Kidney (tissue), 2 donors: ENCODE measurements around a stretch of chr2.

DNA sequence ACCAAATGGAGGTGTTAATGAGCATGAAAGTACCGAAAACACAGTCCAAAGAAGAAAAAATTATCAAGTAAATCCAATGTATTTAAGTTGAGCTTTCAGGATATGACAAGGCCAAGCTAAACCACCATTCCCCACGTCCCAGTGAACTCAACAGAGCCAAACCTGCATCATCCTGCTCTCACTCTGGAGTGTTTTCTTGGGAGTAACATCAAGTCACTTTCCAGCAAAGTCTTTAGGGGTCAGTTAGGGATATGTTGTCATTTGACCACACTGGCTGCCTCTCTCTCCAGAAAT is 140.6 kb downstream of the SRBD1 start:
- PRO-cap, result no peak
- RRBS, result no CpG with 5 or more reads among the region's 2 CpGs

DNA sequence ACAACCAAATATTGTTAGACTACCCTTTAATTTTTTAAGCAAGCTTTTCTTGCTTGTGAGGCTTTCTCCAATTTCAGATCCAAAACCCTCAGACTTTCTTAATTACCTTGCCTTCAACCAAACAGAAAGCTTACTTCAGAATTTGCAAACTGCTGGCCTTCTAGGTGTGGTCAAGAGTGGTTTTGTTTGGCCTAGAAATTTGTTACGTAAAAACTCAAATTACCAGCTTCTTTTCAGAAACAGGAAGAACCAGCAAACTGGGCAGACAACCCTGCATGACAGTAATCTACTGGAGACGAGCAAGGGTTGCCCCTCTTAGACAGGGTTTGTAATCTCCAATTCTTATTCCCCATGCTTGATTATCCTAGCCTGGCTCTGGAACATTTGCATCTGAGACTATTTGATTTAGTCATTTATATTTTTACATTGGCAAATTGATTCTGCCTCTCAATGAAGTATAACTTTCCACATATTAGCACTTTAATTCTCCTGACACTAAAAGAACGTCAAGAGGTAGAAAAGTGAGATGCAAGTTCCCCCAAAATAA is 27.0 kb downstream of the SRBD1 start:
- PRO-cap, result no peak
- RRBS, result no CpG with 5 or more reads among the region's 3 CpGs

DNA sequence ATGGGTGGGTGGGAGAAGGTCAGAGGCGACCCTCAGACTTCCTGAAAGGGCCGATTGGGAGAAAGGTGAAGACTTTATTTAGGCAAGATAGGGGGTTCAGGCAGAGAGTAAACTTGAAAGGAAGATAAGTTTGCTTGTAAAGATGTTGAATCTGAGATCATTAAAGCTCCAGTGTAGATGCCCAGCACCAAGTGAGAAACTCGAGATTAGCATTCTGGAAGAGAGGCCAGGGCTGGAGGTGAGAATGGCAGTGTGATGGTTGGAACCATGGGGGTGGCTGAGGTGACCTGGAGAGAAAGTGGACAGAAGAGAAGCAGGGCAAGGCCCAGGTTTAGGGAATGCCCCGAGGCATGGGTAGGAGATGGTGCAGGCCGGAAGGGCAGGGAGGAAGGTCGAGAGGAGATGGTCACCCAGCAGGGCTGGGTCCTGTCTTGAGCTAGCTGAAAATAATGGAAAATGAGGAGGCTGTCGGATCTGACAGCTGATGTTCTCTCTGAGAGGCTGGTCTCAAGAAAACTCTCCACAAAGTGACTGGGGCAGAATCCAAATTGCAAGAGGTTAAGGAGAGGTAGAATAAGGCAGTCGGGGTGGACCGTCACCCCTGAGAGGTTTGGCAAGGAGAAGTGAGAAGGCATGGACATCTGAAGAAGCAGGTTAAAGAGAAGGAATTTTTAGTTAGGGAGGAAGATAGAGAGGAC is 41.8 kb downstream of the PRKCE start:
- PRO-cap, result no peak
- RRBS, result no CpG with 5 or more reads among the region's 9 CpGs

GRCh38 chr2:45786808-45787368 is 135.4 kb downstream of the PRKCE start:
- PRO-cap, result no peak
- RRBS, result no CpG with 5 or more reads among the region's 11 CpGs

DNA sequence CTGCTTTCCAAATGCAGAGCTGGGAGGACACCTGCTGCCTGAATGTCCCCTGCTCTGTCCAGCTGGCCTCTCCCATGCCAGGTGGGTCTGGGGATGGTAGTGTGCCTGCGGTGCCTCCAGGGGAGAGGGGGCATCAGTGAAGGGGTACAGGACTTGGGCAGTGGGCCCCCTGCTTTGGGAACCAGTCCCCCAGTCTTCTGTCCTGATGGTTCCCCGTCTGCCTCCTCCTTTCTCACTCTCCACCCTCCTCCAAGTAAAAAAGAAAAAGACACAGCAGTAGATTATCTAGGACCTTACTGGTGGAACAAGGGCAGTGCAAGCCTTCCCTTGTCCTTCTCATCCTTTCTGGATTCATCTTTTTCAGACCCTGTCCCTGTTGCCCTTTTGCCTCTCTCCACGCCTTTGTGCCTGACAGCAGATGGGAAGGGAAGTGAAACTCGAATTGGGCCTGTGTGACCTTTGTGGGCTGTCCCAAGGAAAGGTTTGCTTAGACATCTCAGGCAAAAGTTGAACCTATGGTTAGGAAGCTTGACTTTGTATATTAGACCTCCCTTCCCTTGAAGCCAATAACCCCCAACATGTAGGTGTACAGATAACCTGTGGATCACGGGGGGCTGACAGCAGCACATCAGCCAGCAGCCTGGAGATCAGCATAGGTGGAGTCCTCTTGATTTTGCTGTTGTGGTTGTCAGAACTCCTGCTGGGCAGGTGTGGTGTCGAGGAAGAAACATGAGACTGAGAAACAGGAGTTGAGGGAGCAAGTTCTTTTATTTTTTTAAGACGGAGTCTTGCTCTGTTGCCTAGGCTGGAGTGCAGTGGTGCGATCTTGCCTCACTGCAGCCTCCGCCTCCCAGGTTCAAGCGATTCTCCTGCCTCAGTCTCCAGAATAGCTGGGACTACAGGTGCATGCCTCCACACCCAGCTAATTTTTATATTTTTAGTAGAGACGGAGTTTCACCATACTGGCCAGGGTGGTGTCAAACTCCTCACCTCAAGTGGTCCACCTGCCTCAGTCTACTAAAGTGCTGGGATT is 185.3 kb downstream of the PRKCE start:
- PRO-cap, result no peak
- RRBS, result no CpG with 5 or more reads among the region's 11 CpGs

- PRO-cap, result no peak
- RRBS, result no CpG with 5 or more reads among the region's 3 CpGs
Measured at GRCh38 chr2:45839429-45839694, 187.9 kb downstream of the PRKCE start.

GRCh38 chr2:45962540-45963032 is 311.1 kb downstream of the PRKCE start:
- PRO-cap, result no peak
- RRBS, result no CpG with 5 or more reads among the region's 5 CpGs

DNA sequence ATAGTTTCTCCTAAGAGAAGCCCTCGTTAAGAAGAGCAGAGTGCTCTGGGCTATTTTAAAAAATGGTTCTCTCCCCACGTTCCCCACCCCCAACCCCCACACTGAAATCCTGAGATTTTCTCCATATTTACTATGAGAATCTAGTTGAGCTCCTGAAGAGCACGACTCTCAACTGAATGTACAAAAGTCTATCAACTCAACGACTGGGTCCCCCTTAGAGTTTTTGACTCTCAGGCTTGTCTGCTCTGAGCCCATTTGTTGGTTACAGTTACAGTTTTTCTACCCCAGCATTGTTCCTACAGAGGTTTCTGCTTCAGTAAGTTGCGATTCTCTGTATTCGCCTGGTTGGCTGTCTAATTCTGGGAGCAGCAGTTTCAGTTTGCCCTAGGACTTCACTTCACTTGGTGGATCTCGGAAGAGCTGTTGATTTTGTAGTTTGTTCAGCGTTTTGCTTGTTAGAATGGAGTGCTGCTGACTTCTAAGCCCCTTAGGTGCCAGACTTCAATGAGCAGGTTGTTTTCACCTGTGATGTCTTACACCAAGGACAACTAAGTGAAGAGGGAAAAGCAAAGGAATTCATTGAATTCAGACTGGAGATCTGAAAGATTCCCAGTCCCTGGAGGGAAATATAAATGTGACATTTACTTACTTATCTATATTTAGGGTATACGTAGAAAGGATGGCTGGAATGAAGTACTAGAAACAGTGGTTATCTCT is 296.6 kb upstream of the EPAS1 start:
- PRO-cap, result unidirectional peak, plus-strand start at position 400 of the sequence
- RRBS, result no CpG with 5 or more reads among the region's 9 CpGs

GRCh38 chr2:46039419-46040088 is 257.7 kb upstream of the EPAS1 start:
- PRO-cap, result no peak
- RRBS, result no CpG with 5 or more reads among the region's 4 CpGs

GRCh38 chr2:46239677-46240234 is 57.5 kb upstream of the EPAS1 start:
- PRO-cap, result no peak
- RRBS, result 100% methylated on average over 1 of the region's 5 CpGs

DNA sequence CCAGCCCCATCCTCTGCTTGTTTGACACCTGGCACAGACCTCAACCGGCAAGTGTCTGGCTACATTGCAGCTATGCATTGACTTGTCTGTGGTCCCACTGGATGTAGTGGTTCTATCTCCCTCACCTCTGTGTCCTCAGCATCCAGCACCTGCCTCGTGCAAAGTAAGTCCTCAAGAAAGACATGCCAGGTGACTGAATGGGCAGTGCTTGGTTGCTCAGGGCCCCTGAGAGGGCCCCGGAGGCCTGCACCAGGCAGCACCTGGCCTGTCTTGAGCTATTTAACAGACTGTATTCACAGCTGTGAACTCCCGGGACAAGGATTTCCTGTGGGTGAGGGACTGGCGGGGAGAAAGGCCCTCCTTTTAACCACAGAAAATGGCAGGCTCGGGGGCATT is 19.9 kb upstream of the EPAS1 start:
- PRO-cap, result no peak
- RRBS, result 68% methylated on average over 2 of the region's 6 CpGs

- PRO-cap, result bidirectional peak, plus-strand start at chr2:46298414, minus-strand start at chr2:46298407; bidirectional peak, plus-strand start at chr2:46298897, minus-strand start at chr2:46298725
- RRBS, result 1% methylated on average over 25 of the region's 87 CpGs
Measured at GRCh38 chr2:46298233-46299258, 1.3 kb downstream of the EPAS1 start.

GRCh38 chr2:46305732-46306133 is 8.5 kb downstream of the EPAS1 start:
- PRO-cap, result no peak
- RRBS, result no CpG with 5 or more reads among the region's 4 CpGs

DNA sequence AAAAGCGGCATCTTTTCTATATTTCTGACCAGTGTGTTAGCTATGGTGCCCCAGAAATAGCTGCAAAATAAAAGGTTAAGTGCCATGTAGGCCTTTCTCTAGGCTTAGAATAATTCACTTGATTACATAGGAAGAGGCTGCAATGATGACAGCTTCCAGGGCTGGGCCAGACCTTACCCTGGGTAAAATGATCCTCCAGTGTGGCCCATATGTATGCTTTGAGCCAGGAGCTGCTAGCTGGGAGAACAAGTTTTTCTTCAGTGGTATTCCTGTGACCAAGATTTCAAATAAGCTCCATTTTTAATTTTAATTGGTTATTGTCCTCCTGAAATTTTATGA is 21.8 kb downstream of the EPAS1 start:
- PRO-cap, result no peak
- RRBS, result no CpG with 5 or more reads among the region's 1 CpG

GRCh38 chr2:46329652-46330184 is 32.5 kb downstream of the EPAS1 start:
- PRO-cap, result no peak
- RRBS, result no CpG with 5 or more reads among the region's 6 CpGs

GRCh38 chr2:46363917-46364209 is 66.7 kb downstream of the EPAS1 start:
- PRO-cap, result no peak
- RRBS, result no CpG with 5 or more reads among the region's 1 CpG

GRCh38 chr2:46642008-46642991 is 25.3 kb downstream of the CRIPT start:
- PRO-cap, result no peak
- RRBS, result no CpG with 5 or more reads among the region's 7 CpGs

- PRO-cap, result no peak
- RRBS, result no CpG with 5 or more reads among the region's 8 CpGs
Measured at GRCh38 chr2:46717058-46717634, 18.1 kb downstream of the SOCS5 start.

- PRO-cap, result no peak
- RRBS, result no CpG with 5 or more reads among the region's 2 CpGs
Measured at GRCh38 chr2:46740046-46740780, 41.1 kb downstream of the SOCS5 start.

- PRO-cap, result unidirectional peak, plus-strand start at chr2:46760103
- RRBS, result no CpG with 5 or more reads among the region's 10 CpGs
Measured at GRCh38 chr2:46759911-46760257, 60.8 kb downstream of the SOCS5 start.